Temporal lobe (tissue), 2 donors: ENCODE measurements around a stretch of chr17.

DNA sequence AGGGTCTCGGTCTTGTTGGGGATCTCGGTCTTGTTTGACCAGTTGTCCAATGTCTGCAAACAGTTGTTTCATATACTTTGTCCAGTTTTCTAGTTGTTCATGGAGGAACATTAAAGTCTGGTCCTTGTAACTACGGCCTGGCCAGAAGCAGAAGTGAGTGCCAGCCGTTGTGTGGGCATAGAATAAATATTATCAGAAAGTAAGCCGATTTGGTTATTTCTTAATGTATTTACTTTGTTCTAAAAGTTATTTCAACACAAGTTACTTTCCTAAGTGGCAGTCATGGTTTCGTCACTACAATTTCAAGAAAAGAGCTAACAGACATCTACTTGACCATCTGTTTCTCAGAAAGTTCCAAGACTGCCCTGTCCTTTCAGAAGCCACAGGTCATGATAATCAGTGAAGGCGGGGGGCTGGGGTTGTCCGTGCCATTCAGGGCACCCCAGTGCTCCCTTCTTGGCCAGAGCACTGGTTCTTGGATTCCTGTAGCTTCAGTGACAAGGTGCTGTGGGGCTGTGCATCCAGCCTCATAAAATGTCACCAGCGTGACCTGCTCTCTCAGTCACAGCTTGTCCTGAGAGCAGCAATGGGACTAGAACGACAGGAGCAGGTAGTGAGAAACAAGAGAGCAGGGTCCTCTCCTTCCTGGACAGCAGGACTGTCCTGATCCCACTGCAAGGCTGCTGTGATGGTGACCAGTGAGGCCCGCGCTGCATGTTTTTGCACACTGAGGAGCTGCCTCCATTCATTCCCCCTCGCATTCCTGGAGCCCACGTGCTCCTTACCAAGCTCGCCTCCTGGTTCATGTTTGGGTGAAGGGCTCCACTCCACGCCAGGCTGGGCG lies 15.0 kb upstream of the FASN start:
- RAMPAGE, long total RNA, result no peak

GRCh38 chr17:82170369-82170997 lies 42.2 kb downstream of the CCDC57 start:
- RAMPAGE, long total RNA, result no peak

DNA sequence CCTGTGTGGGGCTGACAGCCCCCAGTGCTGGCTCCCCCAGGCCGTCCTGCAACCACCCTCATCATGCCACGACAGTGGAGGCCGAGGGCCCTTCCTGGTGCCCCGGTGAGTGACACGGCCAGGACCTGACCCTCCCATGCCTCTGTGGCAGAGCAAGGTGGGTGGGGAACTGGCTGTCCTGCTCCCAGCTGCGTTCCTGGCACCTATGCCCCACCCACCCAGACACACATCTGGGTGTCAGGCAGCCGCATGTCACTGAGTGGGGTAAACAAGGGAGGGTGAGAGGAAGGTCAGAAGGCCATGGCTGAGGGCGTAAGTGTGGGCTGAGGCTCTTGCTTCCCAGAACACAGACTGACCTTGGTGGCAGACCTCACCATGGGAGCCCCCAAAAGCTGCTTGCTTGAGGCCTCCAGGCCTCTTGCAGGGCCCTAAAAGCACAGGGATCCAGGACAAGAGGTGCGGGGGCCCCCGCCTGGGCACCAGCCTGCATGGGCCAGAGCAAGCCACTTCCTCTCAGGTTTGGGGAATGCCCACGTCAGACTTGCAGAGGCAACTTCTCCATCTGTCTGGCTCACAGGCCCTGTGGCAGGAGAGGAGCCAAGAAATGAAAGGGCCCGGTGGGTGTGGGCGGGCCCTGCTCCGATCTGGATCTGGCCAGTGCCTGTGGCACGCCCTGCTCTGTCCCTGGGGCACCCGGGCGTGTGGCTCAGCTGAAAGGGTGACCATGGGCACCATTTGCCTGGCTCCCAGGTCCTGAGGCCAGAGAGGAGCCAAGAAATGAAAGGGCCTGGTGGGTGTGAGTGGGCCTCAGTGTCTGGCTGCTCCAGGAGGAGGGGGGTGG lies 3.9 kb upstream of the CCDC57 start:
- RAMPAGE, long total RNA, result no peak

GRCh38 chr17:82231873-82232682 lies 3.2 kb downstream of the SLC16A3 start:
- RAMPAGE, long total RNA, result no peak

GRCh38 chr17:82242042-82242702 lies 13.3 kb downstream of the SLC16A3 start:
- RAMPAGE, long total RNA, result no peak

- RAMPAGE, long total RNA, result no peak
Observed at GRCh38 chr17:82258456-82259701, 14.6 kb downstream of the CSNK1D start.

GRCh38 chr17:82292074-82293477 lies 19.1 kb upstream of the CSNK1D start:
- RAMPAGE, long total RNA, result no peak

DNA sequence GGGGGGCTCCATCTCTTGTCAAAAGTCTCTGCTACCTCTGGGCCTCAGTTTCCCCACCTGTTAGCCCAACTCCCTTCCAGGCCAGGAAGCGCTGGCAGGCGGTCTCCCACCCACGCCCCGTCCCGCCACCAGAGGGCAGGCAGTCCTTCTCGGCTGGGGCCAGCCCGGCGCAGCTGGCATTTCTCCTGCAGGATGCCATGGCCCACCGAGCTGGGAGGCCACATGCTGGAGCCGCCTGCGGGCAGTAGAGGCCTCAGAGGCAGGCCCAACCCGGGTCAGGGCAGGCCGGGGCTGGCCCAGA lies 16.6 kb downstream of the CD7 start:
- RAMPAGE, long total RNA, result no peak

DNA sequence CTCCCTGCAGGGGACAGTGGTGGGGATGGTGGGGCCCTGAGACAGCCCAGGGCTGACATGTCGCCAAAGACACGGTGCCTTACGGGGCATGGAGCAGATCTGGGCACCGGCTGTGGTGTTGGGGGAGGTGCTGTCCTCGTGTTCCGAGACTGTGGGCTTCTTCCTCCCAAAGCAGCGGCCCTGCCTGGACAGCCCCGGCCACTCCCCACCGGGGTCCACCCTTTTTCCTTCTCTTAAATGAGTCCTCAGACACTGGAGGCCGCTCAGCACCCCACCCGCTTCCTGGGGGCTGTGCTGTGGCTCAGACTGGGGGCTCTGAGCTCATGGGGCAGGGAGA lies 404 bp downstream of the CD7 start:
- RAMPAGE, long total RNA, result no peak

DNA sequence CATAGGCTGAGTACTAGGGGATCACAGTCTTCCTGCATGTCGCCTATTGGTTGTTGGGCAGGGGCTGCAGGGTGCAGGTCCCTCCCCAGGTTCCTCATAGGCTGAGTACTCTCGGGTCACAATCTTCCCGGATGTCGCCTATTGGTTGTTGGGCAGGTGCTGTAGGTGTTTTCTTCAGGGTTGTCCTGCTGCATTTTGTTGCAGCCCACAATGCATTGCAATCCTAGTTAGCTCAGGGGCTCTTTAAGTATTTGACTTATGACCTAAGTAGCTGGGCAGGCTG lies 3.6 kb upstream of the UTS2R start:
- RAMPAGE, long total RNA, result no peak

DNA sequence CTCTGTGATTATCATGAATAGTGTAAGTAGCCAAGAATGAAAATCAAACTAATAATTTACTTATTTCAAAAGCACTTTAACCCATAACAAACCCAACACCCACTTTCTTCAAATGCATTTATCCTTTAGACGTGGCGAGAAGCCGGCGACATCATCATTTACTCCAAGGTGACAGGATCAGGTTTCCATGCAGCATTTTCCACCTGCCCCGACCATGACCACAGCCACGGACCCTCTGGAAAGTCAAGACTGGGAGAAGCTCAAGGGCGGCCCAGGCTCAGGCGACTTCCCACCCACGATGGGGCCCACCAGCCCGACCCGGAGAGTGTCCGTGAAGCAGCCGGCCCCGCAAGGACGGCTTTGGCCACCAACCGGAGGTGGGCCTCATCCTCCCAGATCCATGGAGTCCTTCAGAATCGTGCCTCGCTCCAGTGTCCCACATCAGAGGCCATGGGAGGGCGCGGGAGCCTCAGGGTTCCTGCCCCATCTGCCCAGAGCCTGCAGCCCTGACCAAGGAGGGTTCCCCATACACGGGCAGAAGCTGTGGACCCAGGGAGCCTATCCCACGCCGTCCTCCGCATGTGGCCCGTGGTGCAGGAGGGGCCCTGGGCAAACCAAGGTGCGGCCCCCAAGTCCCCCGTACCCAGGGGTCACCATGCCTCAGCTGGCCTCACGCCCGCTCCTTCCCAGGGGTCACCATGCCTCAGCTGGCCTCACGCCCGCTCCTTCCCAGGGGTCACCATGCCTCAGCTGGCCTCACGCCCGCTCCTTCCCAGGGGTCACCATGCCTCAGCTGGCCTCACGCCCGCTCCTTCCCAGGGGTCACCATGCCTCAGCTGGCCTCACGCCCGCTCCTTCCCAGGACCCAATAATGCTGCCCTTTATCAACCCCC lies 18.8 kb downstream of the UTS2R start:
- RAMPAGE, long total RNA, result no peak

- RAMPAGE, long total RNA, result no peak
Observed at GRCh38 chr17:82443396-82443848, 7.1 kb downstream of the CYBC1 start.

DNA sequence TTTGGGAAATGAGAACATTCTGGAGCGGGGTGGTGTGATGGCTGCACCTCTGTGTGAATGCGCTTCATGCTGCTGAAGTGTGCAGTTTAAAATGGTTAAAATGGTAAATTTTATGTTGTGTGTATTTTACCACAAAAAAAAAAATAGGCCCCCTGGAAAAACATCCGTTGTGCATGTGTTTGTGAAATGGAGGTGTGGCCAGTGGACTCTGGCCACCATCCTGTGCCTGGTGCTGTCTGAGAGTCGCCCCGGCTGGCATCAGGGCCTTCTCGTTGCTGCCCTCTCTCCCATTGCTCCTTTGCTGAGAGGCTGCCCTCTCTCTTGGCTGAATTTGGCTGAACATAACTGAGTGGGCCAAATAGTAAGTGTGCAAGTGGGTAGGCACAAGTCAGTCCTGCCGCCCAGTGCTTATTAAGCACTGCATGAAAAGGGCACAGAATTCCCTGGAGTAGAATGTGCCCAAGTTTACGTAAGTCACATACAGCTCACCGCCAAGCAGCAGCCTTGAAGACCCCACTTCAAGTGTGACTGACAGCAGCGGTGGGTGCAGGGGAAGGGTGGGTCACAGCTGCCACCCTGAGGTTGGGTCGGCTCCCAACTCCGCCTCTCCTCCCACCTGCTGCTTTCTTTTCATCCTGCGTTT lies 46.7 kb downstream of the FOXK2 start:
- RAMPAGE, long total RNA, result no peak

DNA sequence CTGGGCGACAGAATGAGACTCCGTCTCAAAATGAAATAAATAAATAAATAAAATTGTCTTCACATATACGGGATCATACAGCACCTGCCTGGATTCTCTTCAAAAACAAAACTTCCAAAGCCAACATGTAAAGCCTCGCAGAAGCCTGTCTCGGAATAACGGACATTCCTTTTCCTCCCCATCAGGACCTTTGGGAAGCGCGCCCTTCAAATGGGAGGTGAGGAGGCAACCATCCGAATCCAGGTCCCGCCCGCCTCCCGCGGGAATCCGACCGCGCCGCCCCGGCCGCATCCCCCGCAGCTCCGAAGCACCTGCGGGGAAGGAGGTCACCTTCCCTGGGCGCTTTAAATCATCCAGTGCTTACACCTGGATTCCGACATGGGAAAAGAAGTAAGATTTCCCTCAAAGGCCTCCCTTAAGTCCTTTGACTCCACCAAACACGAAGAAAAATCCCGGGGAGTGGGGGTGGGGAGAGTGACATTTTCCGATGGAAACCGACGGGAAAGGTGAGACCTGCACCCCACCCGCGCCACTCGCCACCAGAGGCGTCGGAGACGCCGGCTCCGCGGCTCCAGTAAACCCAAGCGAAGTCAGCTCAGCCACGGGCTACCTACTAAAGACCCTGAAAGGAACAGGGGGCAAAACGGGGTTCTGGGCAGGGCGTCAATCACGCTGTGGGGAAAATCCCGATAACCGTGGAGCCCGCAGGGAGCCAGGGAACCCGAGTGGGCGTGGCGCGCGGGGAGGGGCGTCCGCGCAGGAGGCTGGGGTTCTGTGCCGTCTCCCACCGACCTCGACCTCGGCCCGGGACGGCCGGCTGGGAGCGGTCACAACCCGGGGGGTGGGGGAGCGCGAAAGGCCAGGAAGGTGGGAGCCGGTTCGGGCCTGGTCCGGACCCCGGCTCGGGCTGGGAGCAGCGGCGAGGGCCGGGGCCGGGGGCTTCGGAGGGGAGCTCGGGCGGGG lies 771 bp downstream of the WDR45B start:
- RAMPAGE, long total RNA, result no peak

DNA sequence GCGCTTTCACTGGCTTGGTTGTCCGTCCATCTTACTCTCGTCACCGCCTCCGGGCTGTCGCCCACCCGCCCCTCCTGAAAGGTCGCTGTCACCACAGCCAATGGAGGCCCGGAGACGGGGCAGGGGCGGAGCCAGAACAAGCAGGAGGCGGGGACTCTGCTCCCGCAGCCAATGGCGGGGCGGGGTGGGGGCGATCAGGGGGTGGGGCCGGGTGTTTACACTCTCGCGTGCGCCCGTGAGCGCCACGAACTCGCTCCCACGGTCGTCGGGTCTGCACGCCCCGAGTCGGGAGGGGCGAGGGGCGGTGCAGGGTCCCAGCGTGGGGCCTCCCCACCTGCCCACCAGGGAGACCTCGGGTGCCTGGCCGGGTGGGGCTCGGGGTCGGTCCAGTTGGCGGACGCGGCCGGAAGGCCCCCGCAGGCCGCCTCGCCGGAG lies 308 bp upstream of the RAB40B start:
- RAMPAGE, long total RNA, result no peak

DNA sequence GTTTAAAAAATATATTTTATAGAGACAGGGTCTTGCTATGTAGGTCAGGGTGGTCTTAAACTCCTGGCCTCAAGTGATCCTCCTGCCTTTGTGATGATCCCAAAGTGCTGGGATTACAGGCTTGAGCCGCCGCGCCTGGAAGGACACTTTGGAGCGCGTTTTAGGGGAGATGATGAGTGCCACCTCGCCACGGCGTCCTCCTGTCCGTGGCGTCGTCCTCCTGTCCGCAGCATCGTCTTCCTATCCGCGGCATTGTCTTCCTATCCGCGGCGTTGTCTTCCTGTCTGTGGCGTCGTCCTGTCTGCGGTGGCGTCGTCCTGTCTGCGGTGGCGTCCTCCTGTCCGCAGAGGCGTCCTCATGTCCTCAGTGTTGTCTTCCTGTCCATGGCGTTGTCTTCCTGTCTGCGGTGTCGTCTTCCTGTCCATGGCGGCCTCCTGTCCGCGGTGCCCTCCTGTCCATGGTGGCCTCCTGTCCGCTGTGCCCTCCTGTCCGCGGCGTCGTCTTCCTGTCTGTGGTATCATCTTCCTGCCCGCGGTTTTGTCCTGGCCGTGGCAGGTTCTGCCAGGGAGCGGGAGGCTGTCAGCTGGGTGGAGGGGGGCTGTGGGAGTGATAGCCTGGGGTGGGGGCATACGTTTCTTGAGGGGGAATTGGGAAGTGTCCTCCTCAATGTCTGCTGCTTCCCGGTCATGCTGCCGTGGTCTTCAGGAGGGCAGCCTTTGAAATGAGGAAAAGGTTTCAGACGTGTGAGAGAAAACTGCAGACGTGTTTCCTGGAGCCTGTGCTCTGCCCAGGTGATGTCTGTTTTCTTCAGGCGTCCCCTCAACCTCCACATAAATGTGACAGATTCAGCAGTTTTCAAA lies 30.9 kb downstream of the TBCD start:
- RAMPAGE, long total RNA, result no peak

GRCh38 chr17:82788611-82788972 lies 36.7 kb downstream of the TBCD start:
- RAMPAGE, long total RNA, result no peak

- RAMPAGE, long total RNA, result no peak
Observed at GRCh38 chr17:82808555-82808995, 31.2 kb downstream of the ZNF750 start.

GRCh38 chr17:82885161-82885436 lies 45.3 kb upstream of the ZNF750 start:
- RAMPAGE, long total RNA, result no peak

GRCh38 chr17:82888856-82889180 lies 49.0 kb upstream of the ZNF750 start:
- RAMPAGE, long total RNA, result no peak